Occipital lobe (tissue), 2 donors: ENCODE measurements around the genes TGM2, ADIG, PPP1R16B and FAM83D.

- RAMPAGE, long total RNA, result no peak
Observed at GRCh38 chr20:38032906-38033316, 345 bp downstream of the TTI1 start.

GRCh38 chr20:38074904-38075646 lies 41.5 kb downstream of the RPRD1B start:
- RAMPAGE, long total RNA, result no peak

GRCh38 chr20:38090194-38091373 lies 57.0 kb downstream of the RPRD1B start:
- RAMPAGE, long total RNA, result no peak

DNA sequence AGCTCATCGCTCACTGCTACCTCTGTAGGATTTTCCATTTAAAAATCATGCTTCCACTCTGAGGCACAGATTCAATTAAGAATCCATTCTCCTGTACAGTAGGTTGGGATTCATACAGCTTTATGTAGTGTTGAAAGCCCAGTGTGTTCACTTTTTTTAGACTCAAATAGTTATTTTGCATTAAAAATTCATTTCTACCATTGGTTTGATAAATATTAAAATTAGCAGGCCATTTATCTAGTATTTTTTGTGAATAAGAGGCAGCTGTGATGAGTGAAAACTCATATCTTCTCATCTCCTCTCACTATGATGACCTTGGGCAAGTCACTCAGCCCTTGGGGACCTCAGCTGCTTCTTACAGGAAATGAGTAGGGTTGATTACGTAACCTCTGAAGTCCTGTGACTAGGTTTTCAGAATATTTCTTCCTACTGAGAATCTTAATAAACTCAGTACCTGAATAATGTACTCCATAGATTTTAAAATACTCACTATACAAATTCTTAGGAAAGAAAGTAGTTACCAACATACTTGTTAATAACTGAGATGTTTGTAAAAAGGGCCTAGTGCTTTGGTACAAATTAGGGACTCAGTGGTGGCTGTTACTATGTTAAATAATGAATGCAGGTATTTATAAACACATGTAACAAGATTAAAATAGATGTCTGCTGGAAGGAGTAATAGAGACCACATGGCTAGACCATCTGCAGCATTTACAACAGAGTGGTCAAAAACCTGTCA lies 60.8 kb downstream of the RPRD1B start:
- RAMPAGE, long total RNA, result no peak

DNA sequence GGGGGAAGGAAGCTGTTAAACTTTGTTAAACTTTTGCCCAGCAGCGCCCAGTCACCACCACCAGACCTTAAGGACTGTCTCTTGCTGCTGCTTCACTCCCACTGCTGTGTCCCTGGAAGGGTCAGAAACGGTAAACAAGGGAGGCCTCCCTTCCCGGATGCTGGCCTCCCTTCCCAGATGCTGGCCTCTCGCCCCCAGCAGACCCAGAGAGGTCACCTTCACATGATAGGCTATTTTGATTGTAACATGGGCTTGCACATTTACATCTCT lies 61.8 kb downstream of the RPRD1B start:
- RAMPAGE, long total RNA, result no peak

DNA sequence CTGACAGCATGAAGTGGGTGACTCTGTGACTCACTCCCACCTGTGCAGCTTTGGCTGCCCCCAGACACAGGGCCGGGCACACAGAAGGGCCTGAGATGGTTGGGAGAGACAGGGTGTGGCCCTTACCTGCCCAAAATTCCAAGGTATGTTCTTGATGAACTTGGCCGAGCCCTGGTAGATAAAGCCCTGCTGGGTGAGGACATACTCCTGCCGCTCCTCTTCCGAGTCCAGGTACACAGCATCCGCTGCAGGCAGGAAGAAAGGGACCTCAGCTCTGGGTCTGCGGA lies 14.3 kb downstream of the TGM2 start:
- RAMPAGE, long total RNA, result no peak

DNA sequence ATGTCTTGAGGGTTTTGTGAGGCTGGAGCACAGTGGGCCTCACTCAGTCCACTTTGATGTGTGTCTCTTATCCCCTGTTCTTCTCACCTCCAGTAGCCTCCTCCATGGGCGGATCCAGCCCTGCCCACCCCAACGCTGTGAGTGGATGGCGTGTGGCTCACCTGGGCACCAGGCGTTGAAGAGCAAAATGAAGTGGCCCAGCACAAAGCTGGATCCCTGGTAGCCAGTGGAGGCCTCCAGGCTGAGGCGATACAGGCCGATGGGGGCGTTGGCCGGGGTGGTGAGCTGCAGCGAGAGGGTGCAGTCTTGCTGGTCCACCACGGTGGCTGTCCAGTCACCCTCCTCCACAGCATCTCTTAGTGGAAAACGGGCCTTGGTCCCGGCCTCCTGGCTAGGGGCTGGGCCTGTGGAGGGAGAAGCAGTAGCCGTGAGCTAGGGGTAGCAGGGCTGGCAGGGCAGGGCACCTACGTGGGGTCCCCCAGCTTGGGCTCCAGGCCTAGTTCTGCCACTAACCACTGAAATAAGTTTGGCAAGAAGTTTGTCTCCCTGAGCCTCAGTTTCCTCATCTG lies 9.3 kb downstream of the TGM2 start:
- RAMPAGE, long total RNA, result no peak

- RAMPAGE, long total RNA, result no peak
Observed at GRCh38 chr20:38164800-38165623, at the start of gene TGM2. TGM2 (minus strand) TSS chr20:38165270.

- RAMPAGE, long total RNA, result no peak
Observed at GRCh38 chr20:38293326-38293883, 10.6 kb upstream of the BPI start.

DNA sequence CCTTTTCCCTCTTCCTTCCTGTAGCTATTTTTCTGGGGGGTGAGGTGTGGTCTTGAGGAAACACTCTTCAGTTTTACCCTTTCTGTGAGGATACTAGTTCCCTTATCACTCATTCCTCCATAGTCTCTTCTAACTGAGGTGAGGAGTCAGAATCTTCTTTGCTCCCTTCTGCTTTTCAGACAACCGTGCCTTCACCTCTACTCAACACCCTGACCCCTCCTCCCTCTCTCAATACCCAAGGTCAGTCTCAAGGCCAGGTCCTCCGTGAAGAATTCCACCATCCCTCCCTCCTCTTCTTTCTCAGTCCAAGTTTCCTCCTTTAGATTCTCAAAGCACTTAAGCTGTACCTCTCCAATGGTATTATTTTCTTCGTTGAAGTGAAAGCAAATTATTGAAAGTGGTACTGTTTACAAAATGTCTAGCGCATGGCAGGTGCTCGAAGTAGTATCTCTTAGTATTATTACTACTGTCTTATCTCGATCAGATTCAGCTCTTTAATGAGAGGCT lies 768 bp upstream of the RALGAPB start:
- RAMPAGE, long total RNA, result no peak

DNA sequence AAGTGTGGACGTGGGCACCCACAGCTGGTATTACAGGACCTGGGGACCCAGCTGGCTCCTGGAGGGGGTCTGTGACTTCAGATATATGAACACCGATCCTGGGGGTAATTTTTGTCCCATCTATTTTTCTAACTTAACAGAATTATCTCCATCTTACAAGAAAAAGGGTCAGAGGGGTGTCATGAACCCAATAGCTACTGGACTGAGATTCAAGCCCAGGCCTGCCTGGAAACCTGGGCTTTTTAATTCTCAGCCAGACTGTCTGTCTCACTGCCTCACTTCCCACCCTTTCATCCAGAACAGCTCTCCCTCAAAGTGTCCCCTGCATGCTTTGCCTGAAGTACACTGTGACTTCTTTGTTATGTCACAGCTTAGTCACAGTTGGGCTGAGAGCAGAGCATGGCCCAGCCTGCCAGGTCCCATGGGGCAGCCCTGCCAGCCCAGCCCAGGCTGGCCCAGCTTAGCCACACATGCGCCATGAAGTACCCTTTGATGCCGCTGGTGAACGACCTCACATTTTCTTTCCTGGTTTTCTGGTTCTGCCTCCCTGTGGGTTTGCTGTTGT lies at the start of gene ADIG:
Gene ADIG (plus strand): TSS at position 424 of the 565 bp plus-strand sequence.
- RAMPAGE, long total RNA, result no peak

- RAMPAGE, long total RNA, result no peak
Observed at GRCh38 chr20:38633559-38634024, 52.6 kb downstream of the ADIG start.

DNA sequence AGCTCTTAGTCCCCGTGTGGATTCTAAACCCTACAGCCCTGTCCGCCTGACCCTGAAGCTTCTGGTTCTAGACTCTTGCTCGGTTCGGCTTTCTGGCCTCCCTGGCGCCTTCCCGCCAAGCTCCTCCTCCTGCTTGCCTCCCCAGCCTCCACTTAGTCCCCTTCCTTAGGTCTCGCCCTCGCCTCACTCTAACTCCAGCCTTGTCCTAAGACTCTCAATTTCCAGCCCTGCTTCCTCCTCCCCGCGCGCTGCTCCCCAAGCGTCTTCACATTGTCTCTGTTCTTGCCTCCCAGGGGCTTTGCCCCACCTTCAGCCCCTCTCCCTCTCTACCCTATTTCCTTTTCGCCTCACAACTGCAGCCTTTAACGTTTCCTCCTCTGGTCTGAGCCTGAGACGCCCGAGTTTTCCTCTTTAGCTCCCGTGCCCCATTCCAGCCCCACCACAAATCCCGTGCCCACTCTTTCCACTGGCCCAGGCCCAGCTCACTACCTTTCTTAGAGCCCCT lies 2.3 kb downstream of the SLC32A1 start:
- RAMPAGE, long total RNA, result no peak

DNA sequence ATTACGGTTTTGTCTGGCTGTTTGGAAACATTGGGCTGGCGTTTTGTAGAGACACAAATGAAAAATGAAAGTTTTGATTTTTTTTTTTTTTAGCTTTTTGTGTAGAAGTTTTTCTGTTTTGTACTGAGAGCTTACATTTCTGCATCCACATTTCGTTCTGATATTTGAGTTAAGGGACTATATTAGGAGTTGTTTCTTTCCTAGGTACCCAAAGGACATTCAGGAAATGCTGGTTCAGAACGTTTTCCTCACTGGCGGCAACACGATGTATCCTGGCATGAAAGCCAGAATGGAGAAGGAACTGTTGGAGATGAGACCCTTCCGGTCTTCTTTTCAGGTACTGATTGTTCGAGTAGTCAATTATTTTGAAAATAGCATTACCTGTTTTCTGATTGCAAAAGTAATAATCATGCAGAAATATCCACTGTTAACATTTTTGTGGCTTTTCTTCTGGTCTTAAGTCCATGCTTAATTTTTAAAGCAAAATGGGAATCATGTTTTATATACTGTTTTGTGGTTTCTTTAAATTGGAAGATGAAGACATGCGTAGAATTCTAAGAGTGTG lies 19.1 kb downstream of the ACTR5 start:
- RAMPAGE, long total RNA, result no peak

GRCh38 chr20:38805356-38805860 lies at the start of gene PPP1R16B:
PPP1R16B (plus strand) TSS chr20:38805697.
- RAMPAGE, long total RNA, result no peak

DNA sequence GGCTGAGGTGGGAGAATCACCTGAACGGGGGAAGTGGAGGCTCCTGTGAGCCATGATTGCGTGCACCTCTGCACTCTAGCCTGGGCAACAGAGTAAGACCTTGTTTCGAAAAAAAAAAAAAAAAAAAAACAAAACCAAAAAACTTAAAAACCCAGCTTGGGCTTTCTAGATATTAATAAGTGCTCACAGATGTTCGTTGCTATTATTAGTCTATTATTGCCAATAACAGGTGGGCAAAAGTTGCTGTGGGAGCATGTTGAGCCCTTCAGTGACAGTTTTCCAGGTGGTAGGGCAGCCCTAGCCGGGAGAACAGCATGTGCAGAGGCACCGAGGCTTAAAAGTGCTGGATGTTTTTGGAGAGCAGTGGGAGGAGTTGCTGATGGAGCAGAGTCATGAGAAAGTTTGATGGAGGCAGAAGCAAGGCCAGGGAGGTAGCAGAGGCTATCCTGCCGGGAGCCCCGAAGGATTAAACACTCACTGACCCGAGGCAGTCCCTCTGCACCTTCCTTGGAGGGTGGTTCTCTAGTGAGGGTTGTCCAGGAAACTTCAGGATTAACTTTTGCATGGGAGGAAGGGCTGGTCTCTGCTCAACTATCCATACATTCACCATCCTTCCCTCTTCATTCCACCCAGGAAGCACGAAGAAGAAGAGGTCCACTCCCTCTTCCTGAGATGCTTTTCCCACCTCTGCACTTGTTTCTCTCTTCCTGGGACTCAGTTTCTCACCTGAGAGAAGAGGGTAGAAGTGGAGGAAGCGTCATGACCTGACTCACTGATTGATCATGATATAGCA lies 4.6 kb downstream of the PPP1R16B start:
- RAMPAGE, long total RNA, result no peak

GRCh38 chr20:38925920-38927227 lies at the start of gene FAM83D:
FAM83D (plus strand) TSS chr20:38926417.
- RAMPAGE, long total RNA, result no peak

DNA sequence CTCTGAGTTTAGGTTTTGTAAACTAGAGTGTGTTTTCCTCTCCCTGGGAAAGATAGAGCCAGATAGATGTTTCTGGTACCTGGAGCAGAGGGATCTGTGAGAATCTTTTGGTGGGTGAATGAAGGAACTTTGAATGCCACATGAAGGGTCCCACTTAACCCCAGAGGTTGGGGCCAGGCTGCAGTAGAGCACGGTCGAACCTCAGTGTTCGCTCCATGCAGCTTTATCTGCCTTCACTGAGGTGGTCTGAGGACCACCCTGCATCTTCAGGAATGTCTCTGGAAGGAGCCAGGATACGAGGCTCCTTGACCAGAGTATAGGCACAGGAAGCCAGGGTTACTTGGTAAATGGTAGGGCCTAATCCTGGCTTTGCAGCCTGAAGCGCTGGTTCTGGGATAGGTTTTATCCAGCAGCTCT lies 5.2 kb downstream of the FAM83D start:
- RAMPAGE, long total RNA, result no peak

DNA sequence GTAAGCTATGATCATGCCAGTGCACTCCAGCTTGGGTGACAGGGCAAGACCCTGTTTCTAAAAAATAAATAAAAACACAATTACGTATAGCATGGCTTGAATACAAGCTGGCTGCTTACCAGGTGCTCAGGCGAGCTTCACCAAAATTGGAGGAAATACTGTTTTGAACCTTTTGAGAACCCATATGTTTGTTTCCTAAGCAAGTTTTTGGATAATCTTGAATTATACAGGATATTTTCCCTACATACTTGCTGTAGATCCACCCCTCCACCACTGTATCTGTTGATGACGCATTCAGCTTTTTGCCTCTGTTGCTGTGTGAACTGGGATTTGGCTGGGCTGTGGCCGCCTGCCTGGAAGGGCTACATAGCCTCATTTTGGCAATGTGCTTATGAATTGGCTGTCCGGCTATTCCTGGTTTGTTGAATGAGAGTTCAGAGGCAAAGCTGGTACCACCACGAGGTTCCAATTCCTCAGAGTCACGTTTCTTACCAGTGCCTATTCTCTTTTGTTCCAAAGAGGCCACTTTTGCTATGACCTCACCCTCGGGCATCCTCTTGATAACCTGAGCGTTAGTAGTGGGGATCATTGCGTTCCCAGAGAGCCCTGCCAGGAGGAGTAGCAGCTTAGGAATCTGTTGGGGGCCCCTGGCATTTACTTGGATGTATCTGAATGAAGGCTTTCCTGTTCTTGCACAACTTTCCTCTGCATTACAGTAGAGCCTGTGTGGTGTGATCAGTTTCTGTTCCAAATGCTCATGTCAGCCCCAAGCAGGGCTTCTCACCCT lies 6.3 kb downstream of the FAM83D start:
- RAMPAGE, long total RNA, result no peak

GRCh38 chr20:38941755-38942812 lies 15.9 kb downstream of the FAM83D start:
- RAMPAGE, long total RNA, result no peak